Daoy (cell line): ENCODE measurements around a stretch of chr13.

- RAMPAGE, long total RNA, result no peak
These were observed 130.8 kb downstream of the STK24 start for GRCh38 chr13:98446049-98446611.

DNA sequence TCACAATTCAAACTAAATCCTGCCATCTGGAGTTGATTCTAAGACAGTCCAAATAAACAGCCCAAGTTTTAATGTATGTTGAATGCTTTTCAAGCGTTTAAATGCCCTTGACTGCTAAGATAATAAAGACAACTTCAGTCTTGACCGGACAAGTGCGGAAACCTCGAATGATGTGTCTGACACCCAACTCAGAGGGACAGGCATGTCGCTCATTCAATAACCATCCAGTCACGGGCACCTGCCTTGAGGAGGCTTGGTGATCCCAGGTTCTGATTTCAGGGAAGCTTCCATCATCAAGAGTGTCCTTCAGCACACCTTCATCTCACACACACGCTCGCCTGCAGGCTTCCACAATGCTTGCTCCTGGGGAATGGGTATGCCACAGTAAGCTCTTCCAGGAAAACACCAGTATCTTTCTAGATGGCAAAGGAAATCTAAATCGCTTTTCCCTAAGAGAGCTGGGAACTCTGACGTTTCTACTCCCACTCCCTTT lies 93.0 kb downstream of the STK24 start:
- RAMPAGE, long total RNA, result no peak

DNA sequence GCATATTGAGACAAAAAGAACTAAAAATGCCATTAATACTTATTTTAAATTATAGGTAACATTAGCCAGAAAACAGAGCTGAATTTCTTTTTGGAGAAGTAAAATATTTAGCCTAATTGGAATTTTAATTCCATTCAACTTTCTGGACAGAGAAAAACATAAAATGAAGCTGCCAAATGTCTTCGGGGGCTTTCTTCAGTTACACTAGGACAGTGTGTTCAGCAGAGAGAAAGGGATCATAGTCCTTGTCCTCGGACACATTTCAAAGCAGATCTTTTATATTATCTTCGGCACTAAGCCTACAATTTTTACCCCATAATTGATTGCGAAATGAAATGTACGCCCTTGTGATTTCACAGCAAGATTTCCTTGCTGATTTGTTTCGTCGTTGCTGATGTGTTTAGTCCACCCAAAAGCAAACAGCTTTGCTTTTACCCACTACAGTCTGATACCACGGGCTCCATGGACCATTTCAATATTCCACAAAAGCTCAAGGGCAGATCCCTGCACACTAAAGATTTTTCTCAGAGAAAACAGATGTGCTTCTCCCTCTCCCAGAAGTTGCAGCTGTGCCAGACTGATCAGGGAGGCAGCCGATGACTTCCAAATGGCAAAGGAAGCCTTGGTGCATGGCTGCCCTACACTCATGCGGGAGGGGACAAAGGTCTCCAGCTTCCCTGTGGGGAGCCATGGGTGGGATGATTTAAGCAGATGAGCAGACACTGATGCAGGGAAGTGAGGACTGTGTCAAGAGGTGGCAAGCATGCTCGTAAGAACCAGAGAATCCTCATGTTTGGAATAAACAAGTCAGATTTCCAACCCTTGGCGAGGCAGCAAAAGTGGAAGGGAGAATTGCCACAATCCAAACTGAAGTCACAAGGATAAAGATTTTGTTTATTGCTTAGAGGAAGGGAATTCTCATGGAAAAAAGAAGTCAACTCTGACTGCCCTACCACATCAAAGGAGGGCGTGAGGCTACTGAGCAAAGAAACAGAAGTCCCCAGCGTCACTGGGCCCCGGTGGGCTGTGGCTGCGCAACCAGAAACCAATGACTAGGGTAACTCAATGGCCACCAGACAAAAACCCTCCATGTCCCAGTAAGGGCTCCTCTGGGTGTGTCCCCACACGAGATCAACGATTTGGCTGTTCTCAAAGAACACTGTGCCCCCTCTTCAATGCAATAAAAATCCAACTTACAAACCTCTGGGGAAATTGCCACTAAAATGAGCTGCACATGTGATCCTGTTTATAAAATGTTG lies 81.0 kb downstream of the STK24 start:
- RAMPAGE, long total RNA, result no peak

DNA sequence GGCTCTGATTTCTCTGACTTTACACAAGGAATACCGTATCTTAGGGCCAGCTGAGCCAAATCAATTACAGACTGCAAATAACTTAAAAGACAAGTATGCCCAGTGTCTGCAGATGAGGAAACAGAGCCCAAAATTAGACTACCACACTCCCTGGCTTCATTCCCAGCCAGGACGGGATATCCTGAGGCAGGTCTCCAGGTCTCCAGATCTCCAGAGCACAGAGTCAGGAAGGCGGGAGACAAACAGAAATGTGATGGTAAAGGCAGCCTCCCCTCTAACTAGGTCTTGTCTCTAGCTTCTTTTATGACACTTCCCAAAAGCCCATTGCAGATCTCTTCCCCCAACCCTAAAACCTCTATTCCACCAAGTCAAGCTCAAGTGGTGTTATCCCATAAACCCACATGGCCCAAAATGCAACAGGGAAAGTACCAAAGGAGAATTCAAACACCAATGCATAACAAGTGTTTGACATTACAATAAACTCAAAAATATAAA lies 69.3 kb downstream of the STK24 start:
- RAMPAGE, long total RNA, result no peak

GRCh38 chr13:98541126-98542090 lies 35.5 kb downstream of the STK24 start:
- RAMPAGE, long total RNA, result no peak

- RAMPAGE, long total RNA, result no peak
These were observed 25.3 kb downstream of the STK24 start for GRCh38 chr13:98551465-98552053.

DNA sequence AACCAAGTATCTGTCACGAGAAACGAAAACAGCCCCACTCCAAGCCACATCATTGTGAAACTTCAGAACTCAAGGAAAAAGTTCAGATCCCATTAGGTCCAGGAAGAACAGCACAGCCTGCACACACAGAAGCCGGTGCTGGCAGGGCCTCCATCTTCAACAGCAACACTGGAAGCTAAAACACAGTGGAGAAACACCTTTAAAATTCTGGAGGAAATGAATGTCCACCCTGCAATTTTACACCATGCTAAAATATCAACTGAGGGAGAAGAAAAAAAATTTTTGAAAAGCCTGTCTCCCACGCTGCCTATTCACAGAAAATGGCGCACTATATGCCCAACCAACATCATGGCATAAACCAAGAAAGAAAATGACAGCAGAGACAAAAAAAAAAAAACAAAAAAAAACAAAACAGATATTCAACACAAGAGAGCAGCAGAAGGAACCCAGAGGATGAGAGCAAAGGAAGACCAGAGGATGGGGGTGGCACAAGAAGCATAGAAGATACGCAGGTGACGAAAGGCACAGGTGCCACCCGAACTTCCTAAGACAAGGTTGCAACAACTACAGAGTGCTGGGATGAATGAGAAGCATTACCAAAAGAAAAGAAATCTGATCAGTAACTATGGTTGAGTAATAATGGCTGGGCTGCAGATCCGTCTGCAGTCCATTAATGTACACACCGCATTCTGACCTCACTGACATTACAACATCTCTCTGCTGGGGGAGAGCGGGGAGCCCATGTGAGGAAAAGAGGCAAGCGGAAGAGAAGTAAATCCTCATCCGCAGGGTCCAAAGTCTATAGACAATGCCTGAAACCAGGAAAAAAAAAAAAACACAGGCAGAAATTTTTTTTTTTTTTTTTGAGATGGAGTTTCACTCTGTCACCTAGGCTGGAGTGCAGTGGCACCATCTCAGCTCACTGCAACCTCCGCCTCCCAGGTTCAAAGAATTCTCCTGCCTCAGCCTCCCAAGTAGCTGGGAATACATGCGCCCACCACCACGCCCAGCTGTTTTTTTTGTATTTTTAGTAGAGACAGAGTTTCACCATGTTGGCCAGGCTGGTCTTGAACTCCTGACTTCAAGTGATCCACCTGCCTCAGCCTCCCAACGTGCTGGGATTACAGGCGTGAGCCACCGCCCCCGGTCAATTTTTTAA lies 7.5 kb downstream of the STK24 start:
- RAMPAGE, long total RNA, result no peak

- RAMPAGE, long total RNA, result no peak
These were observed 657 bp upstream of the STK24 start for GRCh38 chr13:98577179-98578349.

- RAMPAGE, long total RNA, result no peak
These were observed 483 bp downstream of the SLC15A1 start for GRCh38 chr13:98751856-98752521.

GRCh38 chr13:98929748-98930576 lies 47.9 kb downstream of the DOCK9 start:
- RAMPAGE, long total RNA, result no peak

DNA sequence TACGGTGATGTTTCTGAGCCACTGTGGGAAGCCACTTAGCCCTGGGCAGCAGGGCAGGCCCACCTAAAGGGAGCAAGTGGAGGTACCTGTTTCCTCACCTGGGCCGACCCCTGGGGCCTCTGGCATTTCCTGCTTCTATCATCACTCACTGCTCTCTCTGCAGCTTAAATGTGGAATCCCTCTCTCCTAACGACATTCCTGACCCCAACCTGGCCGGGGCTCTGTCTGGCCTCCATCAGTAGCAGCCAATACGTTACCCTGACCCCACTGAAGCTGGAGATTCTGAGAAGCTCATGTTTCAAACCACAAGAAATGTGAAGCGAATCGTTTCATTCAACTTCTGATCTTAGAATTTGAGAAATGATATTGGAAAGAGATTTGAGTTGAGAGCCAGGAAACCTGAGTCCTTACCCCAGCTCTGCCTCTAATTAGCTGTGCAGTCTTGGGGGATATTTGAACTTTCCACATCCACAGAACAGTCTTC lies 39.9 kb downstream of the DOCK9 start:
- RAMPAGE, long total RNA, result no peak

DNA sequence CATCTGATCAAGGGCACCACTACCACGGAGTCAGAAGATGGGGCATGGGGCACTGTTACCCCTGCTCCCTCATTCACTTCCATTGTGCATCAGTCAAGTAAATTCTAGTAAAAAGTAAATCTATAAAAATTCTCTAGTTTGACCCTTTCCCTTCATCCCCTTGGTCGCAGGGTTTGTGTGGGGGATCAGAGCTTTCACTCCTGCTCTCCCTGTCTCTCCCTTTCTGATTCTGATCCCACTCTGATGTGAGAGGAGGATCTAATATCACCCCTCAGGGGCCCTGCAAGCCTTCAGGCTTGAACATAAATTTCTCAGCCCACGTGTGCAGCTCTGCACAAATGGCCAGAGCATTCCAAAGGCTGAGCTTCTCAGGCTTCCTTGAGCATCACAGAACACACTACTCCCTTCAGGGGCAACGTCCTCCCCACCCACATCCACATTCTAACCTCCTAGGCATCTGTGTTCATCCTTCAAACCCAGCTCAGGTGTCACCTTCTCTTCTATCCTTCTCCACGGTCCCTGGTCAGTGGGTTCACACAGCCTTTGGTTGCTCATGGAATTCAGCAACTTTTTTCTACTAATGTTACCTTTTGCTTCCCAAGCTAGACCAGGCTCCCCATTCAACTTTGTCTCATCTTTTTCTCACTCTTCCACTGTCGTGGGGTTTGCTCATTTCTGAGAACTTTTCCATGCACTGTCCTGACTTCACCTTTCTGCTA lies 24.3 kb upstream of the DOCK9 start:
- RAMPAGE, long total RNA, result no peak

DNA sequence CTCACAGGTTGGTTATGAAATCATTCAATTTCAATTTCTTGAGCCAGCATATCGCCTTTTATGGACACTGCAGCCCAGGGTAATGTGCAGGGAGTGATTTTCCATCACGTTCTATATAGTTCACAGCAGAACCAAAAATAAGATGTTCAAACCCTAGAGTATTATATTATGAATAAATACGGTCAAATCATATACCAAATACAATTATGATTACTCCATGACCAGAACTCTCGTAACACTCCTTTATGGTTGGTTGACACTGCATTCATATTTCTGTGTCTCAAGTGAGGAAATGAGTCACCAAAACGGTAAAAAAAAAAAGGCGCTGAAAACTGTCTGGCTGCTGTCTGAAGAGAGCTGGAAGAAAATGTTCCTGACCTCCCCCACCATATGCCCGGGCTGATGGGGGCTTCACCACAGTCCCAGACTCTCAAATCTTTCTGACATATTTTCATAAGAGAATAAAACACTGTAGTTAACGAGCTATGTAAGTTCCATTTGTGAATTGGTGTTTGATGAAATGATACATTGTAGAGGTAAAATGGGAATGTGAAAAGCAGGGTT lies 75.7 kb upstream of the UBAC2 start:
- RAMPAGE, long total RNA, result no peak

GRCh38 chr13:99214260-99214801 lies 13.7 kb downstream of the UBAC2 start:
- RAMPAGE, long total RNA, result no peak

- RAMPAGE, long total RNA, result no peak
These were observed 14.8 kb downstream of the UBAC2 start for GRCh38 chr13:99215346-99215931.

- RAMPAGE, long total RNA, result no peak
These were observed 17.8 kb downstream of the UBAC2 start for GRCh38 chr13:99218463-99218911.

GRCh38 chr13:99280040-99280714 lies 22.0 kb upstream of the GPR18 start:
- RAMPAGE, long total RNA, result no peak

DNA sequence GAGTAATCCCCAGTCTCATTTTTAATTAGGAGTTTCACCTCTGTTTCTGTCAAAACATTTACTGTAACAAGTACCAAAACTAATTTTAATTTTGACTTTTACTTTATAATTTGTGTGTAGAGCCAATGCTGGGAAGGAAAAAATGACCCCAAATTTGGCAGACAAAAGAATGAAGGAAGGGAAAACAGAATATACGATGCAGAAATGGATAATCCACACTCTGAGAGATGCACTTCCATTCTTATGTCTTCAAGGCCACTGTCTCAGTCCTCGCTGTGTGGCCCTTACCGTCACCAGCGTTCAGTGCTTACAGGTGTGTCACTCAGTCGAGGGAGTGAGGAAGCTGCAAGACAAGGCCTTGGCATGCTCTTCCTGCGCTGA lies 47.9 kb upstream of the GPR183 start:
- RAMPAGE, long total RNA, result no peak

GRCh38 chr13:99356787-99357748 lies 49.9 kb upstream of the GPR183 start:
- RAMPAGE, long total RNA, result no peak

DNA sequence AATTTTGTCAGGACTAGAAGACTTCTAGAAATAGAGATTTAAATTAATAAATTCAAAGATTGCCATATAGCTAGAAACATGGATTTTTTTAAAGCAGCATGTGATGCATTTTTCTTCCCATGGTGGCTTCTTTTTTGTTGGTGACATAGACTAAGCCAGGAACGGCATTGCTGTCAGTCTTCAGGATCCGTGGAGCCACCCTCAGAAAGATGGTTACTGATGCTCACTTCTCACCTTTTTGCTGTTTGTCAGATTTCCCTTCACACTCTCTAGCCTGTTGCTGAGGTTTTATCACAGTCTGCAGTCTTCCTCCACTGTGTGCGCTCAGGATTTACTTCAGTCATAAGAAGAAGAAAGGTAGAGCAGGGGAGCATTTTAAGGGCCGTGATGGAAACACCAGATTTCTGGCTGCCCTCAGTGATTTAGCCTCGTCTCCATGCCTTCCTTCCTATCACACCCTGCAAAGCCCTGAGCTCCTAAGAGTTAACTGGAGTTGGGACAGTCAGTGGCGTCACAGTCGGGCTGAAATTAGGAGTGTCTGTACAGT lies 59.8 kb upstream of the GPR183 start:
- RAMPAGE, long total RNA, result no peak